CMK (cell line): ENCODE data around the genes TCF25 and TUBB3.

DNA sequence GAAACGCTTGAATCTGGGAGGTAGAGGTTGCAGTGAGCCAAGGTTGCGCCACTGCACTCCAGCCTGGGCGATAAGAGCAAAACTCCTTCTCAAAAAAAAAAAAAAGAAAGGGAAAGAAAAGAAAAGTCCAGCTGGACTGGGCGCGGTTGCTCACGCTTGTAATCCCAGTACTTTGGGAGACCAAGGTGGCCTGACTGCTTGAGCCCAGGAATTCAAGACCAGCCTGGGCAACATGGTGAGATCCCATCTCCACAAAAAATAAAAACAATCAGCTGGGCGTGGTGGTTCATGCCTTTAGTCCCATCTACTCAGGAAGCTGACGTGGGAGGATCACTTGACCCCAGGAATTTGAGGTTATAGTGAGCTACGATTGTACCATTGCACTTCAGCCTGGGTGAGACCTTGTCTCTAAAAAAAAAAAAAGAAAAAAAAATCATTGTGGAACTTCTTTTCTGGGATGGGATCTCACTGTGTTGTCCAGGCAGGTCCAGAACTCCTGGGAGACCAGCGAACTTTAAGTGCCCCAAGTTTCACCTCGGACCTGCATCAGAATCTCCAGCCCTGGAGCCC is 1.2 kb upstream of the SPIRE2 start:
- RRBS: no CpG with 5 or more reads among the region's 11 CpGs

DNA sequence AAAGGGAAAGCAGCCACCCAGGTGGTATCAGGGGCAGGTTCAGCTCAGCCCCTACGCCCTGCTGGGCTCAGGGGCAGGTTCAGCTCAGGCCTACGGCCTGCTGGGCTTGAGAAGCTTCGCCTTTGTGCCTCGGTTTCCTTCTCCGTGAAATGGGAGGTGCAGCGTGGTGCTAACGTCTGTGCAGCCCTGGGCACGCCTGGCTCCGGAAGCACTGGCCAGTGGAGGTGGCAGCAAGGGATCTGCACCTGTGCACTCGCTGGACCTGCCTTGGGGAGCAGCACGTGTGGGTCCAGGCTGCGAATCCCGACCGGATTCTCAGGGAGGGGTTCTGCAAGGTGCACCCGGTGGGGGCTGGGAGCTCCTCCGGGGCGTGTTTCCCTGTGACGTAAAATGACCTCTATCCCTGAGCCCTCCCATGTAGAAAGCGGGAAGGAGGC is 5.2 kb downstream of the SPIRE2 start:
- RRBS: 90% methylated on average over 4 of the region's 19 CpGs

DNA sequence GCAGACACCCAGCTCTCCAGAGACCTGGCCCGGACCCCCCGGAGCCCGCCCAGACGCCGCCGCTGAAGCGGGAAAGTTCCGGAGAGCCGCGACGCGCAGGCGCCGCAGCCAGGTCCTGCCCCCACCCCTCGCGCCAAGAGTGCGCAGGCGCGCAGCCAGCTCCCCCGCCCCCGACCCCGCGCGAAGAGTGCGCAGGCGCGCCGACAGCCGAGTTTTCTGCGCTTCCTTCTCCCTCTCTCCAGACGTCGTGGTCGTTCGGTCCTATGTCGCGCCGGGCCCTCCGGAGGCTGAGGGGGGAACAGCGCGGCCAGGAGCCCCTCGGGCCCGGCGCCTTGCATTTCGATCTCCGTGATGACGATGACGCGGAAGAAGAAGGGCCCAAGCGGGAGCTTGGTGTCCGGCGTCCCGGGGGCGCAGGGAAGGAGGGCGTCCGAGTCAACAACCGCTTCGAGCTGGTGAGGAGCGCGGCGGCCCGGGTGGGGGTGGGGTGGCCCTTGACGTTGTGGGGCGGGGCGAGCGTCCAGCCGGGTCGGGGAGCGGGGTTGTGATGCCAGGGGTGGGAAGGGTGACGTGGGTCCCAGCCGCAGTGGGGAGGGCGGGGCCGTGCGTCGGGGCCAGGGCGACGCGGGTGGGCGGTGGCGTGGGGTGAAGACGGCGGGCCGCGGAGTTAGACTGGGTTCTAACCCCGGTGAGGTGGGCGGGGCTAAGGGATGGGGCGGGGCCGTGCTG is at the start of gene TCF25:
TSS of gene TCF25 (plus strand) at position 188 of the 729 bp plus-strand sequence.
- RRBS: 1% methylated on average over 37 of the region's 87 CpGs

DNA sequence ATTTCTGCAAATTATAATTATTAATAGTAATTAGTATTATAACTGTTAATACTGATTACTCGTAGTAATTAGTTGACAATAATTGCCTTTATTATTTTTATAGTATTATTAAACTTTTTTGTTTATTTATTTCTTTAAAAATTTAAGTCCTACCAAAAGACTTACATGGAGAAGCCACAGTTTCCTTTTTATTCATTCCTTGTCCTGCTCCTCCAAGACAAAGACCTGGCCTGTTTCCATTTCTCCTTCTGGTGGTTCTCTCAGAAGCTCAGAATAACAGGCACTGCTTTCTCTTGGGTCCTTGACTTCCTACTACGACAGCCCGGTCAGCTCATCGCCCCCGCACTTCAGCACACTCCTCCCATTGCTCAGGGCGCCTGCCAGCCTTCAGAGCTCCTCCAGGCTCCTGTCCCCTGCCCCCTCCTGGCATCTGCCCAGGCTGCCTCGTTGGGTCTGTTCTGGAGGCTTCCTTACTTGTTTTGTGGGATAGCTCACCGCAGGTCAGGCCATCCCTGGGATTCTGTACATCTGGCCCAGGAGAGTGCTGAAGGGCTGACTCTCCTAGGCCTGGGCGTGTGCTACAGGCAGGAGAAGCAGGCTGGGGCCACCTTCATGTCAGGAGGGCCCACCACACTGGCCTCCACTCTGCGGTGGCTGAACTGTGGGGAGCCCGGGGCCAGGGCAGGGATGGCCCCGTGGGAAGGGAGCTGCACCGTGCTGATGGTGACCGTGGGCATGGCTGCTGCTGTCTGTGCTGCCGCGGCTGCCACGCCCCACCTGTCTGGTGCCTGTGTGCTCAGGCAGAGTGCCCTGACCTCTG is 17.6 kb downstream of the TCF25 start:
- RRBS: no CpG with 5 or more reads among the region's 17 CpGs

GRCh38 chr16:89918969-89919390 is 318 bp downstream of the MC1R start:
- RRBS: 90% methylated on average over 2 of the region's 4 CpGs

DNA sequence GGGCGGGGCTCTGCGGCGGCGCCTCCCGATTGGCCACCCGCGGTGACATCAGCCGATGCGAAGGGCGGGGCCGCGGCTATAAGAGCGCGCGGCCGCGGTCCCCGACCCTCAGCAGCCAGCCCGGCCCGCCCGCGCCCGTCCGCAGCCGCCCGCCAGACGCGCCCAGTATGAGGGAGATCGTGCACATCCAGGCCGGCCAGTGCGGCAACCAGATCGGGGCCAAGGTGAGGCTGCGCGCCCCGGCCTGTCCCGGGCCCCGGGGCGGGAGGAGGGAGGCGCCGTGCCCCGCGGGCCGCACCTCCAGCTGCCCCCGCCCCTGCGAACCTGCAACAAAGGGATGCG is at the start of gene TUBB3:
TSS of gene TUBB3 (plus strand) at position 108 of the 342 bp plus-strand sequence.
- RRBS: 6% methylated on average over 27 of the region's 46 CpGs

DNA sequence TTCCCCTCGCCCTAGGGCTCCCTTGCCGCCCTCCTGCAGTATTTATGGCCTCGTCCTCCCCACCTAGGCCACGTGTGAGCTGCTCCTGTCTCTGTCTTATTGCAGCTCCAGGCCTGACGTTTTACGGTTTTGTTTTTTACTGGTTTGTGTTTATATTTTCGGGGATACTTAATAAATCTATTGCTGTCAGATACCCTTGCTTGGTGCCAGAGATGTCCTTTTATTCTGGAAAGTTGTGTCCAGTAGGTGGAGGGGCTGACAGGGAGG is 12.7 kb downstream of the TUBB3 start:
- RRBS: no CpG with 5 or more reads among the region's 7 CpGs

GRCh38 chr16:90101987-90102706 is 25.0 kb upstream of the PRDM7 start:
- RRBS: no CpG with 5 or more reads among the region's 12 CpGs